Iris pigment epithelial cell (primary cell): ENCODE data around the genes APOL6 and RBFOX2.

DNA sequence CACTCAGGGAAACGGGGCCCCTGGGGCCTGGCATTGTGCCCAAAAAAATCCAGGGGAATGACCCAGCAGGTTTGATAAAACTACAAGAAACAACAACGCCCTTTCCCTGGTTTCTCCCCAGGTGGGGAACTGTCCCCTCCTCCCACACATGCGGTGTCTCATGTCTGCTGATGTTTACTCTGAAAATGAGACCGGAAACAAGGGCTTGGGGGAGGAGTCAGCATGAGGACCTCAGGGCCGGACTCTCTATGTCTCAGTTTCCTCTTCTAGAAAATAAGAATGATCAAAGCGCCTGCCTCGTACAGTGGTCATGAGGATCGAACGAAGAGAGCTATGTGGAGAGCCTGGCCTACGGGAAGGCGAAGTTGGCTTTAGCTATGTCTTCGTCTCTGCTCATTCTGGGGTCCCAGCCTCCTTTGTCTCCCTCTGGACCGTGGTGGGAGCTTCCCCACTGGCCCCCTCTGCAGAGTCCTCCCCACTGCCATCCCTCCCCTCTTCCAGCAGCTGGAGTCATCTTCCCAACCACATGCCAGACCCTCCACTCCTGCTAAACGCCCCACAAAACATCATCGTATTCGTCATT, 48.1 kb downstream of the MCM5 start:
- RRBS, result 8% methylated on average over 1 of the region's 16 CpGs

GRCh38 chr22:35467515-35468134, 67.7 kb downstream of the MCM5 start:
- RRBS, result no CpG with 5 or more reads among the region's 10 CpGs

DNA sequence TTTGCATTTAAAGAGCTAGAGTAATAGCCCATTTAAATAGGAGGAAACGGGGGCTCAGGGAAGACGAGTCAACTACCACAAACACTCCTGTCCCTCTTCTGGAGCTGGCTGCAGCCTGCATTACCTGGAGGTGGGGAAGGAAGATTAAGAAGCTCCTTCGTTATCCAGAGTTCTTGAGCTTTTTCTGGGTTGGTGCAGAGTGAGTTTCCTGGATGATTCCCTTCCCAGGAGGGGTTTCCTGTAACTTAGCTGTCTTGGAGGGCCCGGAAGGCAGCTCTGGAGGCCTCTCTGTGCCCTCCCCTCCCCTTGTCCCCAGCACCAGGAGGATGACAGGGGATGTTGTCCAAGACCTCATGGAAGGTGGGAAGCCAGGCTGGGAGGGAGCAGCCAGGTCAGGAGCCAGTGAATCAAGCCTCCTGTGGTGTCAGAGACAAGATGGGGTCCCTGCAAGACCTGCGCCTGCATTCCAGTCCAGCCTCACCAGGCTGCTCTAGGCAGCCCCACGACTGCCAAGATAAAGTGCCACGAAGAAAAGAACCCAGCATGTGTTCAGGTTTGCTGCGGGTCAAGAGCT, 1.2 kb downstream of the RASD2 start:
- RRBS, result no CpG with 5 or more reads among the region's 8 CpGs

- RRBS, result no CpG with 5 or more reads among the region's 6 CpGs
These were observed 34.8 kb downstream of the MB start for GRCh38 chr22:35582336-35582668.

DNA sequence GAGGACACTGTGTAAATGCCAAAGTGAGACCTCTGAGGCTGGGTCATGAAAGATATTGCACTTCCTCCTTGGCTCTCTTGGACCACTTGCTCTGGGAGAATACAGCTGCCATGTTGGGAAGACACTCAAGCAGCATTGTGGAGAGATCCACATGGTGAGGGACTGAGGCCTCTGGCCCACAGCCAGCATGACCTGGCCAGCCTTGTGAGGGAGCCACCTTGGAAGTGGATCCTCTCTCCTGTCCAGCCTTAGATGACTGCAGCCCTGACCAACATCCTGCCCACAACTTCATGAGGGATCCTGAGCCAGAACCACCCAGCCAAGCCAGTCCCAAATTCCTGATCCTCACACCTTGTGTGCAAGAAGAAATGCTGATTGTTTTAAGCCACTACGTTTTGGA, 30.4 kb downstream of the MB start:
- RRBS, result no CpG with 5 or more reads among the region's 1 CpG

- RRBS, result no CpG with 5 or more reads among the region's 11 CpGs
These were observed 29.6 kb downstream of the MB start for GRCh38 chr22:35587298-35588146.

DNA sequence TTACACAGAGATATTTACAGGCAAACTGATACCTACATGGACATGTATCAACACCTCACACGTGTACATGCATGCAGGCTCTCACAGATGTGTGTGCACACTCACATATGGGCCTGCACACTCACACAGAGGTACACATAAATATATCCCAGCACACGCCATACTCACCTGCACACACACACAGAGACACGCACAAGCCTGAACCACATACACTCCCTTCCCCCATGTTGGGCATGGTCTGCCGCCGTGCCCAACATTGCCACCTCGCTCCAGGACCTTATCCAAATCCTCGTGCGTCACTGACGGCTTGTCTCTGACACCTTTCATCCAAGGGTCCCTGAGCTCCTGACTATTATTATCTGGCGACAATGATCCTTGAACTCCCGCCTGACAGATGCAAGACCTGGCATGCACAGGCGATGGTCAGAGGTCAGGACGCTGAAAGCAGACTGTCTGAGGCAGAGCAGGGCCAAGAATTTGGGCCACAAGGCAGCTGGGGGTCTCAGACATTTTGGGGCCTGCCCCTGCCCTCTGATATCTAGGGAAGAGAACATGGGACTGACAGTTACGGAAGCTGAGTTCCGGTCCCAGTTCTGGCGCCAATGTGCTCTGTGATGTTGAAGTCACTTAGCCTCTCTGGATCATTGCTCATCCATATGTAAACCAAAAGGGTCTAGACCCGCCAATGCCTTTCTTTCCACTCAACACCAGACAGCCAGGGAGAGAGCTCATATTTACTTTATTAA, 4.2 kb downstream of the MB start:
- RRBS, result no CpG with 5 or more reads among the region's 17 CpGs

GRCh38 chr22:35630303-35630931, 13.3 kb upstream of the MB start:
- RRBS, result no CpG with 5 or more reads among the region's 9 CpGs

- RRBS, result no CpG with 5 or more reads among the region's 15 CpGs
These were observed at the start of gene APOL6 for GRCh38 chr22:35648026-35648828. Gene APOL6, plus strand, starts transcription at chr22:35648446.

DNA sequence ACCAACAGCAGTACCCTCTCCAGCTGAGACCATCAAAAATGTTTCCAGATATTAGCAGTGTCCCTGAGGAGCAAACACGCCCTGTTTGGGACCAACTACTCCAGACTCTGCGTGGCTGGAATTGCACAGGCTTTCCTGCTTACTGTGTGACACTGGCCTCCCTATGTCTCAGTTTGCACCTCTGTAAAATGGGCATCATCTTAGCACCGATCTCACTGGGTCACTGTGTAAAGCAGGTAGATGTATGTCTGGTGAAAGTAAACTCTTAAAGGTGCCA, 1.6 kb downstream of the APOL6 start:
- RRBS, result no CpG with 5 or more reads among the region's 3 CpGs

DNA sequence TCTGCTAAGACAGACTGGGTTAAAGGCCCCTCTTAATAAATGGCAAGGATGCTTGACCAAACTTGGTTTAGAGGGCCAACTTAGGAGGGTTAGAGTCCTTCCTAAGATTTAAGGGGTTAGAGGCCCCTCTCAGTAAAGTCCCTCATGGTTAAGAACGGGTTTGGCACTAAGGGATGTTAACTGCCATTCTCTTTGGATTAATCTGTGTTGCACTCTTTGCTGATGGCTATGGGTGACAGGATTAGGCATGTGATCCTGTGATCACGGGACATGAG, 21.2 kb downstream of the APOL6 start:
- RRBS, result no CpG with 5 or more reads among the region's 2 CpGs

DNA sequence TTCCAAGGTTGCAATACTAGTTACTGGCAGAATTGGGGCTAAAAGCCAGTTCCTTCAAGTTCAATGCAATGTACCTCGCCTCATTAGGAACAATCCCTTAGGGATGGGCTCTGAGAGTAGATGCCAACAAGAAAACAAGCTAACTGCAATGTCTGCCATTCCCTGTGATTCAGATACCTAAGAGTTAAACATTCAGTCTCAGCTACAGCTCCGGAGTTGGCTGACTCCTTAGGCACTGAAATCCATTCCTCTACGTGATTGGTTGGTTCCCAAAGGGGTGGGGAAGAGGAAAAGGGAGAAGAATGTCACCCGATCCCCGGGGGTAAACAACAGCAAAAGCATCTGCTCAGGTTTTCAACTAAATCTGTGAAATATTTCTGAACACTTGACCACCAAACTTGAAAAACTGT, 114.2 kb downstream of the RBFOX2 start:
- RRBS, result 15% methylated on average over 3 of the region's 5 CpGs

DNA sequence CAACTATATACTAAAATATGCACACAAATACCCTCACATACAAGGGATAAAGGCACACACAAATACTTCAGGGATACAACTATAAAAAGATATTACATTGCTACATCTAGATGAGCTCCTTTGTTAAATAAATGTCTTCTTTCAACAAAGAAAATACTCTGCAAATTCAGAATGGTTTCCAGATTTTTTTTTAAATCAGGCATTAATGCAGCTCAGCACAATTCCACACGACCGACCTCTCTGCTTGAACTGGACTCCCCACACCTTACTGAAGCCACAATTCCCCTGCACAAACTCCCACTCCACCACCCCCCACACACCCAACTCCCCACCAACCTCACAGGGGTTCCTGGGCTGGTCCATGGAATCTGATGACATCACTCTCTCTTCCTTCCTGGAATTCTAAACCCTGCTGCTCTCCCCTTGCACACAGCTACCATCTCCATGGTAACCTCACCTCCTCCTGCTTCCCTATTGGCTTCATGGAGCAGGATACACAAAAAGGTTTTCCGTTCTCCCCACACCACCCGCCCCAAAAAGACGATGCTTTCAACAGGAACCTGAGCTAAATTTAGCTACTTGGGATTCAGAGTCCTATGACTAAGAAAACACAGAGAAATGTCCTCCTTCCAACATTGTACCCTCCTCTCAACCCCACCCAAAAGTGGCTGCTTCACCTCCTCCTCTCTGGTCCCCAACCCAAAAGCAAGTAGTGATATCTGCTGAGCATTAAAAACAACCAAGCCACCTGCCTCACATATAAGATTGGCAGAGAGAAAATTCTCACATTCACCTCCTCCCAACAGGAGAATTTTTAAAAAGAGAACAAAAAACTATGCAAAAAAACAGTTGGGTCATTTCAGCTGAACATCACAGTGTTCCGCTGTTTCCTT, 67.2 kb downstream of the RBFOX2 start:
- RRBS, result no CpG with 5 or more reads among the region's 6 CpGs

GRCh38 chr22:35973348-35973747, 55.3 kb downstream of the RBFOX2 start:
- RRBS, result no CpG with 5 or more reads among the region's 1 CpG

DNA sequence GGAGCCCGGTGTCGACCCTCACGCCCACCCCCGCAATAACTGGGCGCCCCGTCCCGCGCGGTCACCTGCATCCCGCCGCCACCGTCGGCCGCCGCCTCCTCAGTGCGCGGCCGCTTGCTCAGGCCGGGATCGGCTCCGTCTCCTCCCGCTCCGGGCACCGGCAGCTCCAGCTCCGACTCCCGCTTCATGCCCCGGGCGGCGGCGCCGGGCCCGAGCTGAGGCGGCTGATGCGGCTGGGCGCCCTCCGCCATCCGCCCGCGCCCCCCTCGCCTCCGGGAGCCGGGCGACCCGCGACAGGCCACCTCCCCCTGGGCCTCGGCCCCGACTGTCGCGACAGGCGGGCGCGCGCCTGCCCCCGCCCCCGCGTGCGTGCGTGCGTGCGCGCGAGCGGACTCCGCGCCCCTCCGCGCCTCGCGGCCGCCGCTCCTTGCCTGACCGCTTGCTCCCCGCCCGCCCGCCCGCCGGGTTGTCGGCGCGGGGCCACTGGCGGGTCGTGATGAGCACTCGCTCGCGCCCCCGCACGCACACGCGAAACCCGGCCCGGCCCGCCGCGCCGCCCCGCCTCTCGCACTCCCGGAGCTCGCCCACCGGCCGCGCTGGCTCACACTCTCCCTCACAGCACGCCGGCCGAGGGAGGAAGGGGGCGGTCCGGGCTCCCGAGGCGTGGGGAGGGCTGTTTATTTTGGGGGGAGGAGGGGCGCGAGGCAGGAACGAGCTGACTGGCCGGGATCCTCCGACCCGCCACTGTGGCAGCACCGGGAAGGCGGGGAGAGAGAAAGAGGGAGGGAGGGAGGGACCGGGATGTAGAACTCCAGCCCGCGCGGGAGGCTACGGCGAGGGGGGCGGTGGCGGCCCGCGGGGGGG, at the start of gene RBFOX2:
Gene RBFOX2, minus strand, starts transcription at position 650 of the 864 bp plus-strand sequence.
- RRBS, result 2% methylated on average over 32 of the region's 127 CpGs

- RRBS, result no CpG with 5 or more reads among the region's 4 CpGs
These were observed 21.2 kb downstream of the APOL3 start for GRCh38 chr22:36139387-36139684.

DNA sequence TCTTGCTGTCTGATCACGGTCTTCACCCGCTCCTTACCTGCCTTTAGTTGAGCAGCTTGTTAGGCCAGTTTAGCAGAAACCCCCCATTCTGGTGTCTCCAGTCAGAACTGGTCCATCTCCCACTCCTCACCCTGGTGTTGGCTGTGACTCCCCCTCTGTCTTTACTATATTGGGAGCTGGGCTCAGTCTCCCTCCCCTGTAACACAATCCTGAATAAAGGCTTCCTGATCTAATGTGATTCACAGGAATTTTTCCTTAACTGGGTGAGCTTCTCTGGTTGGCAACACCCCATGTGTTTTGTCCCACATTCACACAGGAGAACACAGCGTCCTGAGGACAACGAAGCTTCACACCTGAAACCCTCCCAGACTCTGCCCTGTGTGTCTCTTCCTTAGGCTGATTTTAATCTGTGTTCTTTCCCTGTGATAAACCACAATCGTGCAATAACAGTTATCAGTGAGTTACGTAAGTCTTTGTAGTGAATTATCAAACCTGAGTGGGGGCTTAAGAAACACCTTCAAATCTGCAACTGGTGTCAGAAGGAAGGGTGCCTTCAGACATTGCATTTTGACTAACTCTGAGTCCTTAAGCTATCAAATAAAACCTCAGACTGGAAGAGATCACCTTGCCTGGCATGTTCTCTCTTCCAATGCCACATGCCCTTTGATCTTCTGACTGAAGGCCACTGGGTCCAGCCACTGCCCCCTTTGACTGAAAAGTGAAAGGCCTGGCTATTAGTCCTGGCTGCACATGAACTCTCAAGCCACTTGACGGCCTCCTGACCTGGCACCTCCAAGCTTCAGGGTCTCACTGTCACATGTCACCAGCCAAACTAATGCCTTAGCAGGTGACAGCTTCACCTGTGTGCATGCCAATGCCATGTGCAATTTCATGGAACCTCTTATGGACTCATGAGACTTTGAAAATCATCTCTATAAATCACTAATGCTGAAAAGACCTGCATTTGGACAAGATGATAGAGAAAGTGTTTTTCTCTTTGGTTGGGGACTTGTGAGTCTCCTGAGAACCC, 17.3 kb downstream of the APOL3 start:
- RRBS, result no CpG with 5 or more reads among the region's 7 CpGs

DNA sequence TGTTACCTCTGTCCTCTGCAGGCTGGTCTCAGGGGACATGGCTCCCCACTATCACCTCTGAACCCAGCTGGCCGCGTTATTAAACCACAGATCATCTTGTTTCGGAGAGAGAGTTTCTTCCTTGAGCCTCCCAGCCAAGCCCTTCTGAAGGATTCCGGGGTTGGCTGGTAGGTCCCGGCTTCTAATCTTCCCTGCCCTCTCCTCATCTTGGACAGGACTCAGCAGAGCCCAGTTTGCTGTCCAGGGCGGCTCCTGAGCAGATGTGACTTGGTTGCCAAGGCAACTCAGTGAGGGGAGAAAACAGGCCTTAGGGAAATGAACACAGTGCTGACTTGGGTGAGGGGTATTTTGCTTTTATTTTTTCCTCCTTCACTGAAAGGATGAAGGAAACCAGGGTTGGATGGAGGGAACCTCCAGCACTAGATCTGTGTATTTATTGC, 13.2 kb downstream of the APOL3 start:
- RRBS, result no CpG with 5 or more reads among the region's 6 CpGs

GRCh38 chr22:36209413-36209783, 7.8 kb upstream of the APOL4 start:
- RRBS, result no CpG with 5 or more reads among the region's 2 CpGs

DNA sequence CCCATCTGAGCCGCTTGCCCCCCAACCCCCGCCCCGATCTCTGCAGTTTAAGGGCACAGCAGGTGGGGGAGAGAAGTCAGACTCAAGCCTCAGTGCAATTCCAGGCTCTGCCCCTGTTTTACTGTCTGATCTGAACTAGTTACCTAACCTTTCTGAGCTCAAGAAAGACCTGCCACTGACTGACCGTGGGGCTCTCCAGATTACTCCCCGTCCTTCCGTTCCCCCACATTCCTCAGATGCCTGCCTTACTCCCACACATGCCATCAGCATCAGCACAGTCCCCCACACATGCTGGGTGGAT, 448 bp upstream of the APOL2 start:
- RRBS, result no CpG with 5 or more reads among the region's 6 CpGs